Bronchial lymph node (tissue), 1 donor: ENCODE measurements around a stretch of chr11.

GRCh38 chr11:44943046-44943907, 7.4 kb downstream of the TP53I11 start:
- PRO-cap, result no peak

DNA sequence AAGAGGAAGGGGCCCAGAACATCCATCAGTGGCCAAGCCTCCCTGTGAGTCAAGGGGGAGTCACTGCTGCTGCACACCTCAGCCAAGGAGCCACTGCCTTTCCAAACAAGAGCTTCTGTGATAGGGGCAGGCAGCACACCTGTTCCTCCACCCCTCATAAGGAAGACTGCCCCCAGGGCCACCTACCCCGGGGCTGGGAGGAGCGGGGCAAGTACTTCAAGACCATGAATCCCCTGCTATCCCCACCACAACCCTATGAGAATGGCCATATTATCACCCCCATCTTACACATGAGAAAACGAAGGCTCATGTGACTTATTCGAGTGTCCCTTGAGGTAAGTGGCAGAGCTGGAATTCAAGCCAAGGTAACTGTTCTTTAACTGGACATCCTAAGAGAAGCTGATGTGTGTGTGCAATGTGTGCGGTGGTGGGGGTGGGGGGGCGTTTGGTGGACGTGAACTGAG, 5.6 kb downstream of the TP53I11 start:
- PRO-cap, result no peak

DNA sequence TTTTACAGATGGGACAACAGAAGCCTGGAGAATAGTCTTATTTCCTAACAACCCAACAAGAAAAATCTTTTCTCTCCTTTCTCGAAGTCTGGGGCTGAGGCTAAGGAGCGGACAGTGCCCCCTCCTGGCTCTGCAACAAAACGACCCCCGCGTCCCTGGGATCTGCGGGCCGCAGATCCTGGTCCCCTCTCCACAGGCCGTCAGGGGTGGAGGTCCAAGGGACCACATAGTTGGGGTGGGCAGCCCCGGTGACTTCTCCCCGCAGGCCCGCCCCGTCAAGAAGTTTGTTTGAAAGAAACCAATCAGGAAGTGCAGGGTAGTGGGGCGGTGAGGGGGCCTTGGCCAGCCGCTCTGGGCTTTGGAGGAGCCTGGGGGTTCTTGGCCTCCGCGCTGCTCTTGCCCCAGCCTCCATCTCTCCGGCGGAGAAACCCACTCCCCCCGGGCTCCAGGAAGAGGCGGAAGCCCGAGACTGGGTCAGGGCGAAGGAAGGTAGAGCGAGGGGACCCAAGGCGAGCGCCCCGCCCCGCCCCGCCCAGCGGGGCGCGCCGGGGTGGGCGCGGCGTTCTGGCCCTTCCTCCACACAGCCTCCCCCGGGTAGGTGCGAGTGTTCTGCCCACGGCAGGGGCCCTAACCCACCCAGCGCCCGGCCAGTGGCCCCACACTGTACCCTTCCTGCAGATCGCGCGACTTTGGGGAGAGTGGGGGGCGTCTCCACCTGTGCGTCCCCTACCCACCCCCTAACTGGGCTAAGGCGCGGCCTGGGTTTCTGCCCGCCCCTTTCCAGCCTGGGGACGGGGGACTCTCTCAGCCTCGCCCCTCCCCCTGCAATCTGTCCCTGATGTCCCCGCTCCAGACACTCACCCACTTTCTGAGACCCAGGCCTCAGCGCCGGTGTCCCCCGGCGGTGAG, 1.3 kb downstream of the TP53I11 start:
- PRO-cap, result unidirectional peak, plus-strand start at position 319 of the sequence; unidirectional peak, plus-strand start at position 603 of the sequence; bidirectional peak, plus-strand start at position 827 of the sequence, minus-strand start at position 738 of the sequence

- PRO-cap, result no peak
Measured at GRCh38 chr11:44977572-44978170, 27.0 kb upstream of the TP53I11 start.

DNA sequence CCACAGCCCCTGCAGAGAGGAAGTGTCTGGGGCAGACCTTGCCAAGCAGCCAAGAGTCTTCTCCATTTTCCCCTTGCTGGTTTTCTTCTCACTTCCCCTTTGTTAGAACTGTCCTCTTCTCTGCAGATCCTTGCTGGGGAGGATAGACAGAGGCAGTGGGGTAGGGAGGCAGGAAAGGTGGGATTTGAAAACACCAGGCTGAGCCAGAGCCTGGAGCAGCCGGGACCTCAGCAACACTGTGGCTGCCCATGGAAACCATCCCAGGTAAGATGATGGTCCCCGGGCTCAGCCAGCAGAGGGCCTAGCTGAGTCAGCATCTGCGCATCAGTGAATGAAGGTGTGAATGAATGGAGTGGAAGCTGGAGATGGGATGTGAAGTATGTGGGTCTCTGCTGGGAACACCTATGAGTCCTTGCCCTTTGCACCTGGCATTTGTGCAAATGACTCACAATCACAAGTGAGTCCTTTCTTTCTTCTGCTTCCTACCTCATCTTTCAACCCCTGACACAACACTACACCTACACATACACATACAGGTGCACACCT, 63.0 kb upstream of the PRDM11 start:
- PRO-cap, result no peak

DNA sequence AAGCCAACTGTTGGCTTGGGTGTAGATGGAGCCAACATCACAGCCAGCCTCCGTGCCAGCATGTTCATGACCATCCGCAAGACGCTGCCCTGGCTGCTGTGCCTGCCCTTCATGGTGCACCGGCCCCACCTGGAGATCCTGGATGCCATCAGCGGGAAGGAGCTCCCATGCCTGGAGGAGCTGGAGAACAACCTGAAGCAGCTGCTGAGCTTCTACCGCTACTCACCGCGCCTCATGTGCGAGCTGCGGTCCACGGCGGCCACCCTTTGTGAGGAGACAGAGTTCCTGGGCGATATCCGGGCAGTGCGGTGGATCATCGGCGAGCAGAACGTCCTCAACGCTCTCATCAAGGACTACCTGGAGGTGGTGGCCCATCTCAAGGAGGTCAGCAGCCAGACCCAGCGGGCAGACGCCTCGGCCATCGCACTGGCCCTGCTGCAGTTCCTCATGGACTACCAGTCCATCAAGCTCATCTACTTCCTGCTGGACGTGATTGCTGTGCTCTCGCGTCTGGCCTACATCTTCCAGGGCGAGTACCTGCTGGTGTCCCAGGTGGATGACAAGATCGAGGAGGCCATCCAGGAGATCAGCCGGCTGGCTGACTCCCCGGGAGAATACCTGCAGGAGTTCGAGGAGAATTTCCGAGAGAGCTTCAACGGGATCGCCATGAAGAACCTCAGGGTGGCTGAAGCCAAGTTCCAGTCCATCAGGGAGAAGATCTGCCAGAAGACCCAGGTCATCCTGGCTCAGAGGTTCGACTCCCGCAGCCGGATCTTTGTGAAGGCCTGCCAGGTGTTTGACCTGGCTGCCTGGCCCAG, 59.1 kb downstream of the SYT13 start:
- PRO-cap, result no peak

- PRO-cap, result no peak
Measured at GRCh38 chr11:45355288-45355843, 69.2 kb upstream of the SYT13 start.

GRCh38 chr11:45371333-45371734, 85.2 kb upstream of the SYT13 start:
- PRO-cap, result no peak

DNA sequence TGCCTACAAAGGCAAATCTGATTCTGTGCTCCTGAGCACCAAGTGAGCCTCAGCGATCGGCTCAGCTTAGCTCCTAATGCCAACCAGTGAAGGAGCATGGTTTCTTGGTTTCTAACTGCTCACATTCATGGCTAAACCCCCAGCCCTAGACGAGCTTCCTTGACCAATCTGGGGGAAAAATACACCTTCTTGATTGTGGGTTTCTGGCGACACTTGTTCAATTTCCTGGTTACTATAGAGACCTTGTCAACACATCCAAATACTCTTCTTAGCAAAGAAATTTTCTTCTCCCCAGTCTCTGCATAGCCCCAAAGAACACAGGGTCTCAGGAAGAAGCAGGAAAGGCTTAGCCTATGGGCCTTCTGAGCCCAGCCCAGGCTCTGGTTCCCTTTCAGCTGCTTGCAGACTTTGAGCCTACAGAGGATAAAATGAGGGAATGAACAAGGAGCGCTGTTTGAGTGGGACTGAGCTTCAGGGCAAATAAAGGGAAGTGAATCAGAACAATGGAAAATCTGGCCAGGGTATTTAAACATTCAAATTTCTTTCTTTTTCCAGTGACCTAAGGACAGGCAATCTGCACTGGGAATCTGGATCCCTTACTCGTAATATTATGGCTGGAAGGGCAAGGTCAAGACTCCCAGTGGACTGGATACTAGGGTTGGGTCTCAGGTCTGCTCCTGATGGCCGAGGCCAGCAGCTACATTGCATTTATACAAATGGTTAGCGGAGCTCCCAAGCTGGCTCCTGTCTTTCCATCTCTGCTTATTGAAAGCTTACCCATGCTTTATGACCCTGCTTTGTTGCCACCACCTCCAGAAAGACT, 88.7 kb upstream of the SYT13 start:
- PRO-cap, result no peak

DNA sequence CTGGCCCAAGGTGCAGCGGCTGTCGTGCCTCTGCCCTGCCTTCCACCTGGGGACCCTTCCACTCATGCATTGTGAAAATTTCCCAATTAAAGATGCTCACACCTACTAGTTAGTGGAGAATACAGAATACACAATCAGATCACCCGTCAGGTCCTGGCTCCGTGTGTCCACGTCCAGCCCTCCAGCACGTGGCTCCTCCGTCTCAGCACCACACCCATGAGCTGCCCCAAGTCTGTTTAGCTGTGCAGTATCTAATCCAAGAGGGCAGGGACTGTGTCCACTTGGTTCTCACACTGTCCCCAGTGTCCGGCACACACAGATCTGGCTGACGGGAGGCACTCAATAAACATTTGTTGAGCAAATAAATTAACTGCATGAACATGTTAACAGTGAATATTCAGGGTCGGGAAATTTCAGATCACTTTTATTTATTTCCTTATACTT, 110.9 kb downstream of the CHST1 start:
- PRO-cap, result no peak

DNA sequence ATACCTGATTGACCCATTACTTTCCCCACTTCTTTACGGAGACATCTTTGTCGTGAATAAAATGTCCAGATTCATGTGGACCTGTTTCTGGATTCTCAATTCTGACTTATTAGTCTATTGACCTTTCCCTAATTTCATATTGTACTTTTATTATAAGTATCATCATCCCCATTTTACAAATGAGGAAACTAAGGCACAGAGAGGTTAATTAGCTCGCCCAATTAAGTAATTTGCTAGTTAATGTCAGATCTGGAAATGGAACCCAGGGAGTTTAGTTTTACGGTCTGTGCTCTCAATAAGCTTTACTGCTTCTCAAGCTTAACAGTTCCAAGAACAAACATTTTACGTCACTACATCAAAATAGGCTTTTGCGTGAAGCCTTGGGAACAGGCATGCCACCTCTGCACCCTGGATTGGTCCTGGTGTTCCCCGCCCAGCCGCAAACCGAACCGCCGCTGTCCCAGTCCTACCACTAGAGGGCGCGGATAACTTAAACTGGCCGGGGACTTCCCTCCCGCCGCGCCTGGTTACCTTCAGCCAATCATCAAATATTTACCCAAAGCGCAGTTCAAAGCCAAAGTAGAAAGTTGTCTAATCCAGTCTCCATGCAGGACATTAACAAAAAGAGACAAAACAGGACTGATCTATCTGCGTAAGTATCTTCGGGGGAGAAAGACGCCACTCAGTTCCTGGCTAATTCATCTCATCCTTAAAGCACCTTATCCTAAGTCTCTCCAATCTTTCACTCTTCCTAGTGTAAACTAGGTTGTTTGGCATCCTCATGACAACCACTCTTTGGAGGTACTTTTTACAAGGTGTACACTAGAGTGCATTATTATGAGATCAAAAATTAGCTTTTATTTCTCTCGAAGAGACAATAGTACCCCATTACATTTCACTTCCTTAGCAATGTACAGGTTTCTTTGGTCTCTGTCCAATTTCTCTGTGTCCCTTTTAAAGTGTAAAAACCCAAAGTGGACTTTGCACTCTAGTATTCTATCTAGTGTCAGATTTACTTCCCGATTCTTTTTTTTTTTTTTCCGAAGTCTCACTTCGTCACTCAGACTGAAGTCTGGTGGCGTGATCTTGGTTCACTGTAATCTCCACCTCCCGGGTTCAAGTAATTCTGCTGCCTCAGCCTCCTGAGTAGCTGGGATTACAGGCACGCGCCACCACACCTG, 4.1 kb upstream of the CRY2 start:
- PRO-cap, result unidirectional peak, plus-strand start at position 610 of the sequence

DNA sequence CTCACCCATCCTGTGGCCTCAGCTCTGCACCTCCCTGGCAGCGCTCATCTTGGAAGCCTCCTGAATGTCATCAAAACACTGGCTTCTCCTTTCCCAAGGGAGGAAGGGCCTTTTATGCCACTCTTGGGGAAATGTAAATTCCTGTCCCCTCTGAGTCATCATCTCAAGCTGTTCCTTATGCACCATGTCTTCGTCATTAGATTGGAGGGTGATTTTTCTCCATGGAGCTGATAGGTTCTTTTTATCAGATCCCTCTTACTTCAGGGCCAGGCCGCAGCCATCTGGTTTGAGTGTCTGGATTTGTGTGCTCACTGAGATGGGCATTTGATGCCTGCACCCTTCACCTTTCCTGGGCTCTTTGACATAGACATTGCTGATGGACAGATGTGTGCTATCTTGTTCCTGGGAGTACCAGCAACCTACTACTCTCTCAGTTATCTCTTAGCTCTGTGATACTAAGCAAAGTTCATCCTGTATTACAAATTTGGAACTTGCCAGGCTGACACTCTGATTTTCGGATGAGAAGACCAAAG, 12.4 kb upstream of the MAPK8IP1 start:
- PRO-cap, result no peak

- PRO-cap, result no peak
Measured at GRCh38 chr11:45875109-45875949, 10.1 kb upstream of the MAPK8IP1 start.

- PRO-cap, result no peak
Measured at GRCh38 chr11:45879985-45880517, 5.4 kb upstream of the MAPK8IP1 start.

GRCh38 chr11:45880966-45881659, 4.3 kb upstream of the MAPK8IP1 start:
- PRO-cap, result no peak

GRCh38 chr11:46097295-46098182, 23.7 kb downstream of the PHF21A start:
- PRO-cap, result no peak

DNA sequence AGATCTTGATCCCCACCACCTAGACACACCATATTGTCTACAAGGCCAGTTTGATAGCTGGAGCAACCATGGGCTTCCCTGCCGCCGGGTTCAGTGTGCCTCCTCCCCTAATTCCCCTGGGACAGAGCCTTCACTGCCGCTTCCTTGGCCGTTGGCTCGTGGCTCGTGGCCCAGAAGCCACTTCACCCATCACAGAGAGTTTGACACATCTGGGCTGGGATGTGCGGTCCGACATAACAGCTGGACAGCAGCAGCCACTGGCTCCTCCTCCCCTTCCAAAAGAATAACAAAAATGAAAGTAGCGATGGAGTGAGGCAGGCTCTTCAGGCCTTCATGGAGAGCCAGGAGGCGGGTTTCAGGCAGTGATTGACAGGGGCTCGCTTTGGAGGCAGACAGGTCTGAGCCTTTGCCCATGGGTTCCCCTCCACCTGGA, 8.1 kb downstream of the CREB3L1 start:
- PRO-cap, result unidirectional peak, minus-strand start at position 279 of the sequence

DNA sequence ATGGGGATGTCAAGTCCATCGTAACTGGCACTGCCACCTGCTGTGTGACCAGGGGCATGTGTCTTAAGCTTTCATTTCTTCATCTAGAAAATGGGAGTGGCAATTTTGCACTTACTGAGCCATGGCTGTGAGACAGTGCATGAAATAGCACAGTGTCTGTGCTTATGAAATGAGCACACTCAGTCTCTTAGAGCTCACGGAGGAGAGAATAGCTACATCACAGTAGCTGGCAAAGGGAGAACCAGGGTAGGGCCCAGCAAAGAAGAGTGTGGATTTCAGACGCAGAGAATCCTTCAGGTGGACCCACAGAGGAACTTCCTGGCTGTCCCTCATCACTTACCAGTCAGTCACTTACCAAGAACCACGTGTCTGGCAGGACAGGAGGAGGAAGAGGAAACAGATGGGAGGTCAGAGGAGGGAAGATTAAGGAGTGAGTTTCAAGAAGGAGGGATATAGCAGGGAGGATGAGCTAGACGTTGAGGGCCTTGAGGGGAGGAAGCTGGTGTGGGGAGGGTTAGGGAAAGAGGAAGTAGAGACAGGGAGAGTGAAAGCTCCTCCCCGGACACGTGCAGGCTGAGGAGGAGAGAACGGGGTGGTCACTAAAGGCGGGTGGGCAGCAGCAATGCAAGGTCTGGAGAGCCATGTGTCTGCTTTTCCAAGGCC, 28.8 kb upstream of the DGKZ start:
- PRO-cap, result bidirectional peak, plus-strand start at position 450 of the sequence, minus-strand start at position 320 of the sequence

DNA sequence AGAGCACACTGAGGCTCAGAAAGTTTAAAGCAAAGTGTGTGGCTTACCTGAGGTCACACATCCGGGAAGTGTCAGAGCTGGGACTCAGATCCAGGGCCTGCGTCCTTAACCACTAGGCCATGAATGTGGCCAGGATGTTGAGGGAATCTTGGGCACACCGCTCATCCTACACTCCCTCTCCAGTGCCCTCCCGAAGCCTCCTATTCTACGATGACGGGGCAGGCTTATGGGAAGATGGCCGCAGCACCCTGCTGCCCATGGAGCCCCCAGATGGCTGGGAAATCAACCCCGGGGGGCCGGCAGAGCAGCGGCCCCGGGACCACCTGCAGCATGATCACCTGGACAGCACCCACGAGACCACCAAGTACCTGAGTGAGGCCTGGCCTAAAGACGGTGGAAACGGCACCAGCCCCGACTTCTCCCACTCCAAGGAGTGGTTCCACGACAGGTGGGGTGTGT, 27.2 kb upstream of the DGKZ start:
- PRO-cap, result no peak

GRCh38 chr11:46380342-46381442, 777 bp upstream of the MDK start:
- PRO-cap, result bidirectional peak, plus-strand start at chr11:46380787, minus-strand start at chr11:46380735